Peyer's patch (tissue), 4 donors: ENCODE data around the gene AP5Z1.

GRCh38 chr7:2553851-2554759 is 1.2 kb downstream of the BRAT1 start:
- PRO-cap: no peak
- RAMPAGE, long total RNA, 4 experiments: no peak in any of the 4 experiments

- PRO-cap: bidirectional peak, plus-strand start at chr7:2629939, minus-strand start at chr7:2629873
- RAMPAGE, long total RNA, 4 experiments: start-site peak on the plus strand in 3 of 4 experiments, at chr7:2629869-2630024 at its widest, 18 to 68 reads per replicate
These were observed 2.1 kb upstream of the TTYH3 start for GRCh38 chr7:2629621-2630205.

GRCh38 chr7:2633819-2634903 is 2.4 kb downstream of the TTYH3 start:
- PRO-cap: bidirectional peak, plus-strand start at chr7:2634124, minus-strand start at chr7:2634021
- RAMPAGE, long total RNA, 4 experiments: no peak in any of the 4 experiments

DNA sequence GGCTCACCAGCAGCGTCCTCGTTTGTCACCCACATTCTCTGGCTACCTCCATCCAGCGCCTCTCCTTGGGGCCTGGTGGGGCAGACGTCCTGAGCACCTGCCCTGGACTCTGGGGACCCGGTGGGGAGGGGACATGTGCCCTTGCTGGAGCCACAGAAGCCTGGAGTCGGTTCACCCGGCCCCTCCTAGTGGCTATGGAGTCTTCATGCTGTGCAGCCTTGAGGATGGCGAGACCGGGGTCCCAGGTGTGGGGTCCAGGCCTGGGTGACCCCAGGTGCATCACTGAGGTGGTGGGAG is 14.6 kb downstream of the TTYH3 start:
- PRO-cap: no peak
- RAMPAGE, long total RNA, 4 experiments: no peak in any of the 4 experiments

GRCh38 chr7:2651347-2652096 is 19.7 kb downstream of the TTYH3 start:
- PRO-cap: no peak
- RAMPAGE, long total RNA, 4 experiments: no peak in any of the 4 experiments

- PRO-cap: unidirectional peak, plus-strand start at chr7:2715741
- RAMPAGE, long total RNA, 4 experiments: no peak in any of the 4 experiments
These were observed 27.6 kb downstream of the AMZ1 start for GRCh38 chr7:2715590-2715988.

DNA sequence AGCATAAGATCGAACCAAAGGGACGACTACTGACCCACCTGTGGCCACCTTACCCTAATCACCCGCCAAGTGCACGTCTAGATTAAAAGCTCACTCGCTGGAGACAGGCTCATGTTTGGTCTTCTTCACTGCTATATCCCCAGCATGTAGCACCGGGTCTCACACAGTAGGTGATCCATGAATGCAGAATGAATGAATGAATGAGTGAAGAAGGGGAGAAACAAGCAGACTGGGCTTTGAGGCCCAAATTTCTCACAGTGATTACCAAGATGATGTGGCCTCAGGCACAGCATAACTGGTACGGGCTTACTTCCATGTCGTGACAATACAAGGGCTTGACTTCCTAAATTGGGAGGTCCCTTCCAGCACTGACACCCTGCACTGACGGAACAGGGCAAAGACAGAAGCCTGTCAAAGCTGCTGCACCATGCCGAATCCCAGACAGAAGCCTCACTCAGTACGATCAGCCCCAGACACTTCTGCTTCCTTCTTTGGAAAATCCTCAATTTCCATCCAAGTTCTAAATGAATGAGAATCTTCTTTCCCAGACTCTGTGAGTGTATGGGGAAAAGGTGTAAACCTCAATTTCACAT is 52.0 kb downstream of the GNA12 start:
- PRO-cap: no peak
- RAMPAGE, long total RNA, 4 experiments: no peak in any of the 4 experiments

- PRO-cap: no peak
- RAMPAGE, long total RNA, 4 experiments: no peak in any of the 4 experiments
These were observed 41.5 kb downstream of the GNA12 start for GRCh38 chr7:2802613-2803075.

DNA sequence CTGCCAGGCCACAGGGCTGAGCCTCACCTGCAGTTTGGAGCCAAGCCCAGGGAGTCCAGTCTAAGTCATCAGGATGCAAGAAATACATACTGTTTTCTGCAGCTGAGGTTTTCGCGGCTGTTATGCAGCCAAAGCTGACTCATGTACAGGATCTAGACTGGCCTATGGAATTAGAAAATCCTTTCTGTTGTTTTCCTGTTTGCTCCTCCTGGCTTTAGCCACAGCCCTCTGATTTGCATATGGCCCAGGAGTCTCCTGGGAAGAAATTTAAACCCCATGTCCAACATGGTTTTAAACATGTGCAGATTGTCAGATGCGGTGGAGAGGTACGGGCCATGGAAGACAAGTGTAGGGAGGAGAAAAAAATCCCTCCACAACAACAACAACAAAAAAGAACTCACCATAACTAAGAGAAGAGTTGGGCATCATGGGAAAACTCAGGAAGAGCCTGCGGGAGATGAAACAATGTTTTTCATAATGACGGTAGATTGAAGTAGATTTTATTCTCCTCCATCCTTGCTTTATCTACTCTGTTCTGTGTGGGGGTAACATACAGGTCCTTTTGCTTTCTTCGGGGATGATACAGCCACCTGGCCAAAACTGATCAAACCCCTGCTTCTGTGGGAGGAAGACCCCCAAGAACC is 29.7 kb upstream of the GNA12 start:
- PRO-cap: no peak
- RAMPAGE, long total RNA, 4 experiments: no peak in any of the 4 experiments

GRCh38 chr7:2979004-2979902 is 64.4 kb downstream of the CARD11 start:
- PRO-cap: no peak
- RAMPAGE, long total RNA, 4 experiments: no peak in any of the 4 experiments

GRCh38 chr7:3106391-3106966 is 62.8 kb upstream of the CARD11 start:
- PRO-cap: no peak
- RAMPAGE, long total RNA, 4 experiments: no peak in any of the 4 experiments

DNA sequence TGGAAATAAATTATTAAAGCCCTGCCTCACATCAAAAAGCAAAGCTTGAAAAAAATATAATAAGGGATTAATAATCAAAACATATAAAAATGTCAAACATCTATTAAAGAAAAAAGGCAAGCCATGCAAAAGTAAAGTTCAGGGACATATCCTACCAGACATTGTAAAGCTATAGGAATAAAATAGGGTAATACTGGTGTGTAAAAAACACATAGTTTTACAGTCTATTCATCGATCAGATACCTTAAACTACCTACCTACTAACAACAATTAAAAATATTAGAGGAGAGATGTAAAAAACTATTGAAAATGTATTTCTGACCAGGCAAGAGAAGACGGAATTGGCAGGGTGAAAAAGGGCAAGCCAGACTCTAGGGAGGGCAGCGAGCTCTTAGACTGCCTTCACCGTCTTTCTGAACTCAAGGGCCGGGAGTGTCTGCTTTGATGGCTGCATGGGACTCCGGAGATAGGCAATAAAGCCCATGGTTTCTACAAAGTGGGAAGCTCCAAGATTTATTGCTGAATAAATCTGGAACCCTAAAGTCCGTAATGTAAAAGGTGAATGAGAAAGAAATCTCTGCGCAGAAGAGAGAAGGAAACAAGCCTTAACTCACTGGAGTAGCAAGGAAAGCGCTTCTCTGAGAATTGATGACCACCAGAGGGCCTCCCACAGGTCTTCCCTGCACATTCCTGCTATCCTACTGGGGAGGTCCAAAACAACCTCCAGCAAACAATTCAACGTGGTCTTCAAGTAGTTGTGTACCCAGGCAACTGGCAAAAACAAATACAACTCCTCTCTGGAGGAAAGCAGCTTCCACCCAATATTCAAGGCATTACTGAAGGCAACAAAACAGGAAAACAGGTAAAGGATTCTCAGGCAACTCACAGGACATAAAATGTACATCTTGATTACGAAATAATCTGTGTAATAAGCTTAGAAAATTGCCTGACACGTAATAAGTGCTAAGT is 181.2 kb downstream of the SDK1 start:
- PRO-cap: no peak
- RAMPAGE, long total RNA, 4 experiments: no peak in any of the 4 experiments

- PRO-cap: no peak
- RAMPAGE, long total RNA, 4 experiments: no peak in any of the 4 experiments
These were observed 560.7 kb downstream of the SDK1 start for GRCh38 chr7:3861706-3862160.

DNA sequence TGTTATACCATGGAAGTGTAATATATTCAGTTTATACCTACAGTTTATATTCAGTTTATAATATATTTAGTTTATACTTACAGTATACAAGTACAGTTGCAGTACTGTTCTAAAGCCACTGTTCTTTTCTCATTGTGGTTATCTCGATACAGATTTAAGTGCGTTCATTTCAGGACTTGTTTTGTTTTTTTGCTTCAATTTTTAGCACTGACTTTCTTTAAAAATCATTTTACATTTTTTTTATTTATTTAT is 596.9 kb upstream of the FOXK1 start:
- PRO-cap: no peak
- RAMPAGE, long total RNA, 4 experiments: no peak in any of the 4 experiments

- PRO-cap: unidirectional peak, minus-strand start at chr7:4134835
- RAMPAGE, long total RNA, 4 experiments: start-site peak on the minus strand in 2 of 4 experiments, at chr7:4134824-4134850 at its widest, 8 to 10 reads per replicate
These were observed 547.4 kb upstream of the FOXK1 start for GRCh38 chr7:4134513-4135270.

DNA sequence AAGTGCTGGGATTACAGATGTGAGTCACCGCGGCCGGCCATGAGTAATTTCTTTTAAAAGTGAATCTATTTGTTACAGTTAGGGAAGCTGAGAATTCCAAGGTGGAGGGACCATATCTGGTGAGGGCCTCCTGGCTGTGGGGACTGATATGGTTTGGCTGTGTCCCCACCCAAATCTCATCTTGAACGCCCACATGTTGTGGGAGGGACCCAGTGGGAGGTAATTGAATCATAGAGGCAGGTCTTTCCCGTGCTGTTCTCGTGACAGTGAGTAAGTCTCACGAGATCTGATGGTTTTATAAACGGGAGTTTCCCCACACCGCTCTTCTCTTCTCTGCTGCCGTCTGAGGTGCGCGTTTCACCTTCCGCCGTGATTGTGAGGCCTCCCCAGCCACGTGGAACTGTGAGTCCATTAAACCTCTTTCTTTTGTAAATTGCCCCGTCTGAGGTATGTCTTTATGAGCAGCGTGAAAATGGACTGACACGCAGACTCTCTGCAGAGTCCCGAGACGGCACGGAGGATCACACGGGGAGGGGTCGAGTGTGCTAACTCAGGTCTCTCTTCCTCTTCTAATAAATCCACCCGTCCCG is 148.6 kb upstream of the FOXK1 start:
- PRO-cap: no peak
- RAMPAGE, long total RNA, 4 experiments: no peak in any of the 4 experiments

- PRO-cap: bidirectional peak, plus-strand start at chr7:4641853, minus-strand start at chr7:4641743; bidirectional peak, plus-strand start at chr7:4642235, minus-strand start at chr7:4642174
- RAMPAGE, long total RNA, 4 experiments: no peak in any of the 4 experiments
These were observed 40.3 kb upstream of the FOXK1 start for GRCh38 chr7:4641546-4642465.

GRCh38 chr7:4692014-4692448 is 9.9 kb downstream of the FOXK1 start:
- PRO-cap: no peak
- RAMPAGE, long total RNA, 4 experiments: no peak in any of the 4 experiments

DNA sequence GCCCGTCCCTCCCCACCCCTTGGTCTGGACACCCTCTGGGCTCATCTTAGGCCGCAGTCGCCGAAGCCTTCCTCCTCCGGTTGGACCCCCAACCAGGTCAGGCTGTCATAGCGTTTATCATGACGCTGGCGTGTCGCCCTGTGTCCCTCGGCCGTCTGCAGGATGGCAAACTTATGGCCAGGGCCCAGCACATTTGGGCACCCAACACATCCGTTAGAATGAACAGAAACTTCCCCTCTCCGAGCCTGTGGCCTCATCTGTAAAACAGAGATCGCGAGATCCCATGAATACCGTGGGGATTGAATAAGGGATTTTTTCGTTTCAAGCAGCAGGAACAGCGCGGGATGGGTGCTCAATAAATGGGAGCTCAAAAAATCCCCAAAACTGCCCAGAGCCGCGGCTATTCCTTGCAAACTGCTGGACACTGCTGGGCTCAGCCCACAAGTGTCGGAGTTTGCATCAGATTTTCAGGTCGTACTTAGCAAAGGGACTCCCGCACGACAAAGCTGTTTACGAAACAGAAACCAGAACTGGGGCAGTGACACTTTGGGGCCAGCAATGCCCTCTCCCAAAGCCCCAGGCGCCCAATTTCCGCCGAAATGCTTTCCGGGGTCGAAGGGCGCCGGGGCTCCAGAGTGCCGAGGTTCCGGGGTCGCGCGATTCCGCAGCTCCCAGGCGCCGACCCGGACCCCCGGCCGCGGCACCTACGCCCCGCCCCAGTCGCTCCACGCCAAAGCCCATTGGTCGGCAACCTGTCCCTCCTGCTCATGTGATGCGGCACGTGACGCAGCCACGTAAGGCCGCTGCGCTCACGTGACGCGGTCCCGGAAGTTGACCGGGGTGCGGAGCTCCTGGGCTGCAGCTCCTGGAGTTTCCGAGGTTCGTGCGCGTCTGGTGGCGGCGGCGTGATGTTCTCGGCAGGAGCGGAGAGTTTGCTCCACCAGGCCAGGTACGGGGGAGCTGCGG is at the start of gene AP5Z1:
Gene AP5Z1 (plus strand): TSS at position 816 of the 966 bp plus-strand sequence.
- PRO-cap: unidirectional peak, plus-strand start at position 320 of the sequence; bidirectional peak, plus-strand start at position 880 of the sequence, minus-strand start at position 696 of the sequence
- RAMPAGE, long total RNA, 4 experiments: start-site peak on the plus strand in 3 of 4 experiments, centred at positions 842 to 855 of the sequence, 43 to 88 reads per replicate

DNA sequence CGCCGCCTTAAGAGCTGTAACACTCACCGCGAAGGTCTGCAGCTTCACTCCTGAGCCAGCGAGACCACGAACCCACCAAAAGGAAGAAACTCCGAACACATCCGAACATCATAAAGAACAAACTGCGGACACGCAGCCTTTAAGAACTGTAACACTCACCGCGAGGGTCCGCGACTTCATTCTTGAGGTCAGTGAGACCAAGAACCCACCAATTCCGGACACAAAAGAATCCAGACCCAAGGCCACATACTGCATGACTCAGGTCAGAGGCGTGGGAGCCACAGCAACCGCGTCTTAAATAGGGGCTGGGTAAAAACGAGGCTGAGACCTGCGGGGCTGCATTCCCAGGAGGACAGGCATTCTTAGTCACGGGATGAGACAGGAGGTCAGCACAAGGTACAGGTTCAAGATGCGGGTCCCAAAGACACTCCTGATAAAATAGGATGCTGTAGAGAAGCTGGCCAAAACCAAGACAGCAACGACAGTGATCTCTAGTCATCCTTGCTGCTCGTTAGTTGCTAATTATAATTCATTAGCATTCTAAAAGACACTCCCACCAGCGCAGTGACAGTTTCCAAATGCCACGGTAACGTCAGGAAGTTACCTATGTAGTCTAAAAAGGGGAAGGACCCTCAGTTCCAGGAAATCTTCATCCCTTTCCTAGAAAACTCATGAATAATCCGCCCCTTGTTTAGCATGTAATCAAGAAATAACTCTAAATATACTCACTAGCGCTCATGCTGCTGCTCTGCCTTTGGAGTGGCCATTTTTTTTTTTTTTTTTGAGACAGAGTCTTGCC is 19.3 kb downstream of the AP5Z1 start:
- PRO-cap: no peak
- RAMPAGE, long total RNA, 4 experiments: no peak in any of the 4 experiments